ENCODE measurements around the genes B4GALT3, C1orf226, CCDC190 and NUF2.

GRCh38 chr1:161172783-161173825 is 4.2 kb downstream of the B4GALT3 start:
- PRO-cap: no peak
CAGE:
- cytosol, long polyA plus RNA: no peak
- long polyA plus RNA: no peak
- nucleus, long polyA plus RNA: no peak

GRCh38 chr1:161176888-161178106 is at the start of gene B4GALT3:
TSS of gene B4GALT3 (minus strand) at chr1:161177507.
- PRO-cap: bidirectional peak, plus-strand start at chr1:161177576, minus-strand start at chr1:161177482
CAGE:
- cytosol, long polyA plus RNA: no peak
- long polyA plus RNA: no peak
- nucleus, long polyA plus RNA: no peak

- PRO-cap: no peak
CAGE:
- cytosol, long polyA plus RNA: no peak
- long polyA plus RNA: no peak
- nucleus, long polyA plus RNA: no peak
Observed at GRCh38 chr1:161201037-161201200, 1.2 kb upstream of the NDUFS2 start.

GRCh38 chr1:161506224-161507155 is 1.2 kb downstream of the FCGR2A start:
- PRO-cap: no peak
CAGE:
- cytosol, long polyA plus RNA: no peak
- long polyA plus RNA: no peak
- nucleus, long polyA plus RNA: no peak

DNA sequence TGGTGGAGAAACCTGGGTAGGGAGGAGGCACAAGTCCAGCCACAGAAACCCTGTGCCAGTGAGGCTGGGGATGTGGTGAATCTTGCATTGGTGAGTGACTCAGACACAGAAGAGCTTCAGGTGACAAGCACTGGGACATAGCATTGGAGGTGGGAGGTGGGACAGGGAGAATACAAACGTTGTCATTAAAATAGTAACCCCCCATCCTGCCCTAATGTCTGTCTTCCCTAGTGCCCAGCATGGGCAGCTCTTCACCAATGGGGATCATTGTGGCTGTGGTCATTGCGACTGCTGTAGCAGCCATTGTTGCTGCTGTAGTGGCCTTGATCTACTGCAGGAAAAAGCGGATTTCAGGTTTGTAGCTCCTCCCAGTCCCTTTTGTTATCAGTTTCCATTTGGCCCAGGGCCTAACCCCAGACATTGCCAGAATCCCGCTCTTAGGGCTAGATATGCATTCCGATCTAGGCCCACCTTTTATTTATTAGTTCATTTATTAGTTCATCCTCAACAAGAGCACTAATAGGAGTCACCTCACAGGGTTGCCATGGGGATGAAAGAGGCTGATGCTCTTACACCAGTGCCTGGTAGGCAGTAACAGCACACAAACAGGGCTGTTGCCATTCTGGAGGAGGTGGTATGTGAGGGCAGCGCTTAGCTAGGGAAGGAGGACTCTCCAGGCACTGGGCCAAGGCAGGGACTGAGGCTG is 5.5 kb downstream of the FCGR2A start:
- PRO-cap: no peak
CAGE:
- cytosol, long polyA plus RNA: no peak
- long polyA plus RNA: no peak
- nucleus, long polyA plus RNA: no peak

GRCh38 chr1:161581173-161581663 is 31.6 kb upstream of the FCGR3A start:
- PRO-cap: no peak
CAGE:
- cytosol, long polyA plus RNA: no peak
- long polyA plus RNA: no peak
- nucleus, long polyA plus RNA: no peak

DNA sequence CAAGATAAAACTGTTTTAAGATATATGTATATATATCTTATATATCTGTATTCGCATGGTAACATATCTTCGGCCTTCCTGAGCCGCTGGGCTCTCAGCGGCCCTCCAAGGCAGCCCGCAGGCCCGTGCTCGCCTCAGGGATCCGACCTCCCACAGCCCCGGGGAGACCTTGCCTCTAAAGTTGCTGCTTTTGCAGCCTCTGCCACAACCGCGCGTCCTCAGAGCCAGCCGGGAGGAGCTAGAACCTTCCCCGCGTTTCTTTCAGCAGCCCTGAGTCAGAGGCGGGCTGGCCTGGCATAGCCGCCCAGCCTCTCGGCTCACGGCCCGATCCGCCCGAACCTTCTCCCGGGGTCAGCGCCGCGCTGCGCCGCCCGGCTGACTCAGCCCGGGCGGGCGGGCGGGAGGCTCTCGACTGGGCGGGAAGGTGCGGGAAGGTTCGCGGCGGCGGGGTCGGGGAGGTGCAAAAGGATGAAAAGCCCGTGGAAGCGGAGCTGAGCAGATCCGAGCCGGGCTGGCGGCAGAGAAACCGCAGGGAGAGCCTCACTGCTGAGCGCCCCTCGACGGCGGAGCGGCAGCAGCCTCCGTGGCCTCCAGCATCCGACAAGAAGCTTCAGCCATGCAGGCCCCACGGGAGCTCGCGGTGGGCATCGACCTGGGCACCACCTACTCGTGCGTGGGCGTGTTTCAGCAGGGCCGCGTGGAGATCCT is 25.1 kb downstream of the FCGR3B start:
- PRO-cap: no peak
CAGE:
- cytosol, long polyA plus RNA: no peak
- long polyA plus RNA: no peak
- nucleus, long polyA plus RNA: no peak

DNA sequence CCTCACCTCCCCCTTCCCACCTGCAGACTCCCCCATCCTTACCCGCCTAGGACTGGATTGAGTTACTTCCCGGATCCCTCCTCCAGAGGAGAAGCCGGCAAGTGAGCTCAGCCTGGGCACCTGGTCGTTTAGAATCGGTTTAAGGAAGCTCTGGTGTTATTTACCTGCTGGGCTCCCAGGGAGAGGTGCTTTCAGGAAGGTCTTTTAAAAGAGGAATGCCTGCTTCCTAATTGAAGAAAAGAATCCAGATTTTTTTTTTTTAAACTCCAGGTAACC is 946 bp downstream of the NOS1AP start:
- PRO-cap: no peak
CAGE:
- cytosol, long polyA plus RNA: no peak
- long polyA plus RNA: no peak
- nucleus, long polyA plus RNA: no peak

- PRO-cap: no peak
CAGE:
- cytosol, long polyA plus RNA: no peak
- long polyA plus RNA: no peak
- nucleus, long polyA plus RNA: no peak
Observed at GRCh38 chr1:162381384-162382265, at the start of gene C1orf226. TSS of gene C1orf226 (plus strand) at chr1:162381728.

- PRO-cap: no peak
CAGE:
- cytosol, long polyA plus RNA: no peak
- long polyA plus RNA: no peak
- nucleus, long polyA plus RNA: no peak
Observed at GRCh38 chr1:162499972-162500365, 2.4 kb downstream of the UHMK1 start.

- PRO-cap: no peak
CAGE:
- cytosol, long polyA plus RNA: no peak
- long polyA plus RNA: no peak
- nucleus, long polyA plus RNA: no peak
Observed at GRCh38 chr1:162500592-162501271, 3.1 kb downstream of the UHMK1 start.

GRCh38 chr1:162523221-162524291 is 25.9 kb downstream of the UHMK1 start:
- PRO-cap: no peak
CAGE:
- cytosol, long polyA plus RNA: no peak
- long polyA plus RNA: no peak
- nucleus, long polyA plus RNA: no peak

DNA sequence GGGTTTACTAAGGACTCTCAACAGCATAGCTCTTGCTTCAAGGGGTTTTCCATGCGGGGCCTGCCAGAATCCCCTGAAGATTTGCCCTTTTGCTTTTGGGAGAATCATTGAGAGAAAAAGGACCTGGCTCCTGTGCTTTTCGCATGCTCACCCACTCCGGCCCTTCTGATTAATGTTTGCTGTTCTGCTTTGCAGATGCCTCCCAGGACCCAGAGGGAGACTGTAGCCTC is 72.5 kb downstream of the DDR2 start:
- PRO-cap: no peak
CAGE:
- cytosol, long polyA plus RNA: no peak
- long polyA plus RNA: no peak
- nucleus, long polyA plus RNA: no peak

GRCh38 chr1:162860828-162861376 is at the start of gene CCDC190:
TSS of gene CCDC190 (minus strand) at chr1:162861175.
- PRO-cap: no peak
CAGE:
- cytosol, long polyA plus RNA: no peak
- long polyA plus RNA: no peak
- nucleus, long polyA plus RNA: no peak

- PRO-cap: no peak
CAGE:
- cytosol, long polyA plus RNA: no peak
- long polyA plus RNA: no peak
- nucleus, long polyA plus RNA: no peak
Observed at GRCh38 chr1:162868769-162869197, 7.8 kb upstream of the CCDC190 start.

- PRO-cap: bidirectional peak, plus-strand start at chr1:163322045, minus-strand start at chr1:163321774
CAGE:
- cytosol, long polyA plus RNA: no peak
- long polyA plus RNA: start-site peak on the minus strand at chr1:163321725-163321766, 44 and 29 reads in 2 replicates; start-site peak on the plus strand at chr1:163321952-163322060, 945 and 728 reads in 2 replicates
- nucleus, long polyA plus RNA: no peak
Observed at GRCh38 chr1:163321293-163322440, at the start of gene NUF2. TSS of gene NUF2 (plus strand) at chr1:163321954.

DNA sequence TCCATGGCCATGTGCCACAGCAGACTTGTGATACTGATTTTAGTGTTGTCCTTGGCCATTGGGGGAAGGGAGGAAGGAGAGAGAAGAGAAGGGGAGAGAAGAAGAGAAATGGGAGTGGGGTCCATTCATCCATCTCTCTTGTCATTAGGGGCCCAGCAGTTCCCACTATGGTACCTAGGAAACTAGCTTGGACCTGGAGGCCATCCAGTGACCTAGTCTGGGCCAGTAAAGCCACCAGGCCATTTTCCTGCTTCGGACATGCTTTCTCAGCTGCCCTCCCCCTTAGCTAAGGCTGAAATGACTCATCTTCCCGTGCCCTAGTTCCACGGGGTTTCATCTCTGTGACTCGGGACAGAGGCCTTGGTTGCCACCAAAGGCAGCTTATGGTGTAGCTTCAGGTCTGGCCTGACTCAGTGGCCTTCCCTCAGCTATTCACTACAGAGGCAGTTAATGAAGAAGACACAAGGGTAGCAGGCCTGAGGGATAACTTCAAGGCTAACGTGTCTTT is 82.2 kb downstream of the PBX1 start:
- PRO-cap: no peak
CAGE:
- cytosol, long polyA plus RNA: no peak
- long polyA plus RNA: no peak
- nucleus, long polyA plus RNA: no peak

- PRO-cap: no peak
CAGE:
- cytosol, long polyA plus RNA: no peak
- long polyA plus RNA: no peak
- nucleus, long polyA plus RNA: no peak
Observed at GRCh38 chr1:164644576-164645738, 86.0 kb downstream of the PBX1 start.

- PRO-cap: no peak
CAGE:
- cytosol, long polyA plus RNA: no peak
- long polyA plus RNA: no peak
- nucleus, long polyA plus RNA: no peak
Observed at GRCh38 chr1:164771253-164772163, 212.5 kb downstream of the PBX1 start.

DNA sequence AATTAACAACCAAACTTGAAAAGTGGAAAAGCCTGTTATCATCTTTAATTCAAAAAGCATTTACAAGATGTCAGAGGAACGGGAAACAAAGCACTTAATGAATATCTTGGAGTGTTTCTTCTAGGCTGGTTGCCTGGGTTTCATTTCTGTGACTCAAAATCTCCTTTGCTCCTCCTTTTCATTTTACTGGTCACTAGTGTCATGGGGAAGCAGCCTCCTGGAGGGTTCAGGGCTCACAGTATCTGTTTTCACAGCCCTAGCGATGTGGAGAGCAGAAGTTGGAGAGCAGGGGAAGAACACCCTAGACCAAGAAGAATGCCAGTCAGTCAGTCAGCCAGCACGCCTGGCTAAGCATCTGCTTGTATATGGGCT is 8.0 kb downstream of the RXRG start:
- PRO-cap: no peak
CAGE:
- cytosol, long polyA plus RNA: no peak
- long polyA plus RNA: no peak
- nucleus, long polyA plus RNA: no peak